Vein endothelial cell (primary cell): ENCODE results near the gene MAPK6.

- CAGE, long polyA plus RNA: no peak
Measured at GRCh38 chr15:50247769-50248274, 17.7 kb downstream of the HDC start.

DNA sequence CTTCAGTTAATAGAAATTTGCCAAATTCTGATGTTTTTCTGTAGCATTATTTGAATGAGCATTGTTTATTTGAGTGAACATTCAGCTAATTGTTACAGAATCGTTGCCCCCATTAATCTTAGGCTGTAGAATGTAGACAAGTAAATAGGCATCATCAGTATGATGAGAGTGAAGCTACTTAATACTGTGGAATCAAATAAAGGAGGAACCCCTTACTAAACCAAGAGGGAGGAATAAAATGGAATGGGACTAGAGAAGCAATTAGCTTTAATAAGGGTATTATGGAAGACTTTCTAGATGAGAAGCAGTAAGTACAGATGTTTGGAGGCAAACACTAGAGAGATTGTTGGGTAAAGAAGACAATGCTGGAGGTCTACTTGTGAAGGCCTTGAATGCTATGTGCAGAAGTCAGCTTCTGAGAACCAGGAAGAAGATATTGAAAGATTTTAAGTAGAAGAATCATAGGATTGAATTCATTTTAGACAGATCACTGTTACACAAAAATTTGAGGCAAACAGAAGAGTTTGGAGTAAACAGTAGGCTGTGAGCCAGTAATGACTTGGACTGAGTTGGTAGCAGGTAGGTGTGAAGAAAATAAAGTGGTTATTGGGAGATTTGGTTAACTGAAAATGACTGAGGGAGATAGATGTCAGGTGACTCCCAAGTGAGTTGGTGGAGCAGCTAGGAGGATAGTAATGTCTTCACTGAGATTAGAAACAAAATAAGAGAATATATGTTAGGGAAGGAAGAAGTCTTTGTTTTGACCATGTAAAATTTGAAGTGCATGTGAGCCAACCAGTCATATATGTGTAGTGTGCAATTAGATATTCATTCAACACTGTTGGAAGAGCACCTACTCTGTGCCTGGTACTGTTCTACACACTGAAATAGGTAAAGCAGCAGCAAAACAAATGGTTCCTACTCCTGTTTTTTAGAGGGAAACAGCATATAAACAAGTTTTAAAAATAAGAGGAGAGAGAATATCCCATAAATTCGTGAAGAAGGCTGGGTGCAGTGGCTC lies 1.7 kb upstream of the GABPB1 start:
- CAGE, long polyA plus RNA: no peak

DNA sequence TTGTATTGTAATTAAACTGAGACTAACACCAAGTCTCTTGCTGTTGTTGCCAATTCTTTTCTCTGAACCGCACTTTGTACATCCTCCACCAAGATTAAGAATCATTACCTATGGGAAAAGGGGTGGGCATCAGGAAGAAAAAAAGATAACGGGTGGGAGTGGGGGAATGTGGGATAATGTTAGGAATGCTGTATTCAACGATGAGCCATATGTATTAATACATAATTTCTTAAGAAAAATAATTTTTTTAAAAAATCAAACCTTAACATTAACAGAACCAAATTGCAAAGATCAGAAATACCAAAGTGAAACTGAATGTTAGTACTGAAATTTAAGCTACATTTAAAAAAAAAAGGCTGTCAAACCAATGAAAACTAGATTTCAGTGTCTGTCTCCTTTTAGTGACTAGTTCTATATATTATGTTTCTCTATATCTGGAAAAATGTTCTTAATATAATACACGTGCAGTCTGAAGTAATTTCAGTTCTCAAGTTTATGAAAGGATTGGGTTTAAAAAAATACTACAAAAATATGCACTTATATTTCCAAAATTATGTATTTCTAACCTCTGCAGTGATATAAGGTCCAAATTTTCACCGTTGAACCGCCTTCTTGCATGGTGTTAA lies 20.0 kb upstream of the TRPM7 start:
- CAGE, long polyA plus RNA: no peak

- CAGE, long polyA plus RNA: no peak
Measured at GRCh38 chr15:50718509-50719228, 32.1 kb upstream of the TRPM7 start.

DNA sequence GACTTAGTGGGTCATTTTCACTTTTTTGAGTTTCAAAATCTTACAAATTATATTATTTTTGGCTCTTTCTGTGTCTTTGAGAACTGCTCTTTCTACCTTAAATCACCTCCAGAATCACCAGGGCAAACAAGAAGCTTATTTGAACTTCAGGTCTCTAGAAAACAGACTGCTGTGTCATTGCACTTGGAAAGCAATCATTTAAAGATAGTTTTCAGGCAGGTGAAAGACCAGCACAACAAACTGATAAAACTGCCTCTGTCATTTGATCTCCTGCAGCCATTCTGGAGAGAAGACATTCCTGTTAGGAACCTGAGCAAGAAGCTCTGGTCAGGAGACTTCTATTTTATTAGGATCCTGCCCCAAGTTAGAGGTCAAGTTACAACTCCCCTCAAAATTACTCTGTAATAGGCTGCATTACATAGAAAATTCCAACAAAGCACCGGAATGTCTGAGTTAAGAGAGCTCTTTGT lies 50.7 kb upstream of the AP4E1 start:
- CAGE, long polyA plus RNA: no peak

DNA sequence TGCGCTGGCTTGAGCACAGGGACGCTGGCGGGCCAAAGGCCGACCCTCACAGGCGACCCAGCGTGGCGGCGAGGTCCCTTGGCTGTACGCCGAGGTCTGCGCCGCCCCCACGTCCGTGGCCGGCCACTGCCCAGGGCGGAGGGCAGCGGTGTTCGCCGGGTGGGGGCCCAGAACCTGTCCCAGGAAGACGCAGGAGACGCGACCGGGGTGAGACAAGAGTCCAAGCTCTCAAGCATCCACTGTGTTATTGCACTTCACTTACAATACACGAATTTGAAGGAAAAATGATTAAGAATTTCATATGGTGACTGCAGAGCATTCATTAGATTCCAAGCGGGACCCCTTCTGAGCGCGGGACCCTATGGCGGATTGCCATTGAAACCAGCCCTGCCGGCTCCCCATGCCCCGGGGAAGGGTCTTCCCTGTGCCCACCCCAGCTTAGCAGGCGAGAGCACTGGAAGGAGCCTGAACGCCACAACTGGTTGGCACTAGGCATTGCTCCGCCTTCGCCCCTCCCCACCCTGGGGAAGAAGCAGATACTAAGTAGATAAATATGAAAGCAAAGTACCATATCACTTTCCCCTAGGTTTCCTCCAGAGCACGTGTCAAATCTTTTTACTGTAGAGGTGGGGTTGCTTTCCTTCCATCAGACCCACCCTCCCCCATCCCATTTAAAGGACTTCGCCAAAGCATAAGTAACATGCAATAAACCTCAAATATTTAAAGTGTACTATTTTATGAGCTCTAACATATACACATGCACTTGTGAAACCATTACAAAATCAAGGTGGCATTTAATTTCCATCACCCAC lies 70.8 kb downstream of the CYP19A1 start:
- CAGE, long polyA plus RNA: no peak

GRCh38 chr15:51318331-51318748 lies 20.1 kb downstream of the CYP19A1 start:
- CAGE, long polyA plus RNA: no peak

DNA sequence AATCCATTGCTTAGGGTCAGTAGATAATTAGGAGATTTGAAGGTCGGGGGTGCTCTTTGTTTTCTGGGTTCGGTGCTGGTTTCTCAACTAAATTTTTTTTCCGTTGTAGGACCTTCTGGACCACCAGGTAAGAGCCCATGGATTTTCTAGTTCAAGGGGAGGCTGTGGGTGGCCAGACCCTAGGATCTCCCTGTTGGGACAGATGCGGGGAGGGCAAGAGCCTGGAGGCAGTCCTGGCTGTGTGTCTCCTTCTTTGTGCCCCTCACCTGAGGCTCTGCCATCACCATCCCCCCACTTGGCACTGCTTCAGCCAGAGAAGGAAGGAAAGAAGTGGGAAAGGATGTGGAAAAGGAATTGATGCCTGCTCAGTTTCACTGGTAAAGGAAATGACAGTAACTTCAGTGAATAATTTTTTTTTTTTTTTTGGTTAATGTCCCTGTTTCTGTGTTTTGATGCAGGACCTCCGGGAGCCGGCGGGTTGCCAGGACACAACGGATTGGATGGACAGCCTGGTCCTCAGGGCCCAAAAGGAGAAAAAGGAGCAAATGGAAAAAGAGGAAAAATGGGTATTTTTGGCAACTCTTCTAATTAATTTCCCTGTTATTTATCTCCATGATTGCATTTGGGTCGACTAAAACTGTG lies 42.0 kb downstream of the GLDN start:
- CAGE, long polyA plus RNA: no peak

- CAGE, long polyA plus RNA: no peak
Measured at GRCh38 chr15:51736624-51737541, 572 bp downstream of the LYSMD2 start.

- CAGE, long polyA plus RNA: no peak
Measured at GRCh38 chr15:51767937-51768447, 16.6 kb downstream of the TMOD2 start.

DNA sequence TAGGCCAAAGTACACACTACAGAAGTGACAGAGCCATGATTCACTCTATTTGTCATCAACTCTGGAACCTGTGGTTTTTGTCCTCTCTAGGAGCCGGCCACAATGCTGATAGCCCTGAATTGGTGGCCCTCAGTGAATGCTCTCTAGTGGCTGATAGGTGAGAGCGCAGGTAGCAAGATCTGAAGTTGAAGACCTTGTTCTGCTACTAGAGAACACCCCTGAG lies 64.1 kb downstream of the LEO1 start:
- CAGE, long polyA plus RNA: no peak

DNA sequence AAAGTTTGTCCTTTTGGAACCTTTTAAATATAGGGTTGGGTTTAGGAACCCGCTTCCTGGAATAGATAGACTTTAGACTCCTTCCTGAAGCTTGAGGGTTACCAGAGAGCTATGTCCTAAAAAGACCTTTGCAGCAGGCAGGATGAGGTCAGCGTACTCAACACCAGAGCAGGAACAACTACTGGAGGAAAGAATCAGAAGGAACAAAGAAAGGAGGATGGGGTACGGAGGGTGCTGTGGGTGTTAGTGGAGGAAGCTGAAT lies 9.9 kb upstream of the LEO1 start:
- CAGE, long polyA plus RNA: no peak

DNA sequence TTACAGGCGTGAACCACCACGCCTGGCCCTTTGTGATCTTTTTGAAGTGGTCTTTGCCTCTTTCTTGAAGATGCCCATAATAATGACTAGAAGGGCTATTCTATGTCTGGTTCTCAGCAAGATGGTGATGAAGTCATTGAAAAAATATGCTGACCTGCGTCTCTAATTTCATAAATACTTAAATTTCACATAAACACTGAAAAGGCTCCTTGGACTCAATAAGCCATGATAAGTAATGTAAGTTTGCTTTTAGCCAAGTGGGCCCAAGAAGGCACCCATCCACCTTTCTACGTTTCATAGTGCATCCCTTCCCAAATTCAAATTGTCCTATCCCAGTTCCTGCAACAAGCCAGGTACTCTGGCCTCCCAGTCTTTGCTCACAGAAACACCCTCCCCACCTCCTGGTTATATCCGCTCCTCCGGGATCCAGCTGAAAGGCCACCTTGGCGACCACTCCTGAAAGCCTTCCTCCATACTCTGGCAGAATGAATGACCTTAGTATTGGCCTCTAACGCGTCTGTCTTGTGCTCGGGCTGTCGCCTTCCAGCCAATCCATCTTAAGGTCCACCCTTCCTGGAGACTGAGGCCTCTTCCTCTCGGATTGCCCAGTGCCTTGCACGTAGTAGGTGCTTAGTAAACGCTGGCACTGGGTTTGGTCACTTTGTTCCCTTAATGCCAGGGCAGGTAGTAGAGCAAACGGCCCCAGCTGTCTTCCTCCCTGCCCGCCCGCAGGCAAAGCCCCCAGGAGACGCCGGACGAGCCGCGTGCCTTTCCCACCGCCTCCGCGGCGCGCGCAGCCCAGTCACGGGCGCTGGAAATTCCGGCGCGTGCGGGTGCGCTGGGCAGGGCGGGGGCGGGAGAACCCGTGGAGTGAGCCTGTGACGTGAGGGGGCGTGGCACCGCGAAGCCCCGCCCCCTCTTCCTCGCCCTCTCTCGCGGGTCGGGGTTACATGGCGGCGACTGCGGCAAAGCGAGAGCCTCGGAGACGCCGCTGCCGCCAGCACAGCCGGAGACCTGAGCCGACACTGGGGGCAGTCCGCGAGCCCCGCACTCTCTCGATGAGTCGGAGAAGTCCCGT lies at the start of gene MAPK6:
Gene MAPK6 (plus strand): TSS at position 919 of the 1,078 bp plus-strand sequence.
- CAGE, long polyA plus RNA: no peak

DNA sequence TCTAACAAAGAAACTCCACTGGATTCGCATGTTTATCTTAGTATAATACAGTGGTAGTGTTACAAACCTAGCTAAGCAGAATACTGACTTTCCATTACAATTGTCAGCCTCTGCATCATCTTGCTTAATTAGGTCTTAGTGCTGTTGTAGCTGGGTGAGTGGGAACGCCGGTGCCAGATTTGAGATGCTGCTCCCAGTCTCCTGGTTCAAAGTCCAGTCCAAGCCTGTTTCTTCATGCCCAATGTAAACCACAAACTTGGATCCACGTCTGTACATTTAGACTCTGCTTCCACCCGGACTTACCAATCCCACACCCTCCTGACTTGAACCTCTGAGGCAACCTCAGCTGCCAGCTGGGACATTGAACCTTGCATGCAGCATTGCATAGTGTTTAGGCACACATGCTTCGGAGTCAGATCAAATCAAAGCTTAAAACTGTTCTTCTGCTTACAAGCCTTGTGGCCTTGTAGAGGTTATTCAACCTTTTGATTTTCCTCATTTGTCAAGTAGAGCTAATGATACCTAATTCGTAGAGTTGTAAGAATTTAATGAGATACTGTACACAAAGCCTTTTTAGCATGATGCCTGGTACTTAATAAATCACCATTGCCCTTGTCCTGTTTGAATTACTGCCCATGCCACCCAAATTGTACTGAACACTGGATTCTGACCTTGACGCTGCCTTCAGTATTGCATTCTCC lies 42.9 kb downstream of the BCL2L10 start:
- CAGE, long polyA plus RNA: no peak

DNA sequence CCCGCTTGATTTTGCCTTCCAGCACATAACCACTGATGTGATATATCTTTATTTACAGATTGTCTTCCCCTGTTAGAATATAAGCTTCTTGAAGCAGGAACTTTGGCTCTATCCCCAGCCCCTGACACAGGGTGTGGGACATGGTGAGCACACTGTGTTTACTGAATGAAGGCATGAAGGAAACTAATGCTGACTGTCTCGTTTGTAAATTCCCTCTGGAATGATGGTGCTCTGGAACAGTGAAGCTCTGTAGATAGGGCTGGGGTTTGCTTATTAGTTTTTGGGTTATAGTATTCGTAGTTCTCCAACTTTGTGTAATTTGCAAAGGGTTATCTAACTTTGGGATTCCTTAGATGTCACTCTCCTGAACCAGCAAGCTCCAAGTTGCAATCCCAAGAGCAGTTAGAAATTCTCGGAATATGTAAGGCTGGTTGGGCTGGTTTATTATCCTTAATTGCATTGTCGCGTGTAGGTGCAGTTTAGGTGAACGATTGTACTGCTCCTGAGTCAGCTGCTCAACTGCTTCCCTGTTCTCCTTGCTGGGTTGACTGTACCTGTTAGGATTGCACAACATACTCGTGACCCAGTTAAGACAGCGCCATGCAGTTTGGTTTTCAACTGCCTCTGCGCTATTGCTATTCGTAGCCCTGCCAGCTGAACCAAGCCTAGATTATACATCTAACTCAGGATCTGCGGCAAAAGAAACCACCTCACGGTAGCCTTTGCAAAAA lies 41.2 kb downstream of the BCL2L10 start:
- CAGE, long polyA plus RNA: no peak

DNA sequence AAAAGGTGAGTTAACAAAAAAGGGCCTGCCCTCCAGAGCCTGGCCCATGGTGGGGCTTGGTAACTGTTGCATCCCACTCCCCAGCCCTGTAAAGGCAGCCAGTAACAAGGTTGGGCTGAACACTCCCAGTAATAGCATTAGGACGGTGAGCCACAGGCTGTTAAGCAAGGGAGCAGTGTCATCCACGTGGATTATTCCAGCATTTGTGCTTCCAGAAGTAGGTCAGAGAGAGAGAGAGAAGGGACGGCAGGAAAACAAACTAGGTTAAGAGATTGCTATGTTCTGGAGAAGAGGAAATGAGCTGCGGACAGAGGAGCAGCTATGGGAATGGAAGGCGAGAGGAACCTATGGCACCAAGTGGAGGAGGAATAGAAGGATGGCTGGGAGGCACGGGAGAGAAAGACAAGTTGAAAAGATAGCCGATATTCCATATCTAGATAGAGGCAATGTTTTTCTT lies 4.0 kb downstream of the GNB5 start:
- CAGE, long polyA plus RNA: no peak

GRCh38 chr15:52239494-52240222 lies 48.5 kb upstream of the GNB5 start:
- CAGE, long polyA plus RNA: no peak

DNA sequence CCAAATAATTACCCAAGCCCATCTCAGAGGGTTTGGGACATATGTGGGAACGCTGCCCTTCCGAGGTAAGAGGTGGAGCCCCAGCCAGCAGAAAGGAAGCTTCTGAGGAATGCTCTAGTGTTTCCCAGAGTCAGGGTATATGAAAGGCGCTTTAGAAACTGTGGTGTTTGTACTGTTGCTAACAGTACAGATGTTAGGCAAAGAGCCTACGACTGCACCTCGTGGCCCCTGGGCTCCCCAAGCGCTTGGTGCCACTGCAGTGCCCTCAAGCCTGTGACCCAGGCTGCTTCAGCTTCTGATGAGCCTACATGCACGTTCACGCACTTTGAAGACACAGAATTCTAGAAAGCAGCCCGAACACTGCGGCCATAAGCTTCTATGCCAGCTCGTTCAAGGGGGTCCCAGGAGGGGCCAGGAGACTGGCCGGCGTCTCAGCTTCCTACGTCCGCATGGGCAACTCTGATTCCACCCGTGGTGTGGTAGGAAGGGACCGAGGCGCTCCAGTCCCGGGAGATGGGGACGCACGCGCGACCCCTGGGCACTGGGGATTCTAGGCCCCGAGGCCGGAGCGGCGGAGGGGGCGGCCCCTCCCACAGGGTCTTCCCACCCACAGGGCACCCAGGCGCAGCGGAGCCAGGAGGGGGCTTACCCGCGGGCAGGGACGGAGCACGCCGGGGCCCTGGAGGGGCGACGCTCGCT lies 722 bp downstream of the MYO5C start:
- CAGE, long polyA plus RNA: no peak

DNA sequence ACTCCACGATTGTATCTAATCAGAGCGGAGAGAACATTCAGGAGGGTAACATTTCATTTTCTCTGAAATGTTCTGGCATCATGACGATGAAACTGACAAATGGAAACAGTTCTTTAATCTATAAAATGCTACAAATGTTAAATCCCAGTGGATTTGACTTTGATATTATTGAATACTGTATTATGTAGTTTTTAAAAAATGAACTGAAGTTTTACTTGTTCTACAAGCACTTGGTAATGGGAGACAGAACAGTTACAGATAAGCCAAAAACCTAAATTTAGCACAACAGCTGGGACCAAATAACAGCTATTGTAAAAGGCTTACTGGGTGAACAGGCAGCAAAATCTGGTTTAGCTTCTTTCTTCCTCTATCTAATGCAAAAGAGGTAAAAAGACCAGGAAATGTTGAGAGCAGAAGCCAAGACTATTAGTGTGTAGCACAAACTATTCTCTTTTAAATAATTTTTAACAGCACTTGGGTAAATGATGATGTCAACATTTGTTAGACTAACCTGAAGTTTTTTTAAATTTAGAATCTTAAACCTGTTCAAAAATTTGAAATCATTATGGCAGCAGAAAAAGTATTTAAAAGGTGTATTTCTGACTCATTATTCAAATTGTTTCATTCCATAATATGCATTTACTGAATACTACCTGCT lies 1.6 kb upstream of the ATOSA start:
- CAGE, long polyA plus RNA: no peak

DNA sequence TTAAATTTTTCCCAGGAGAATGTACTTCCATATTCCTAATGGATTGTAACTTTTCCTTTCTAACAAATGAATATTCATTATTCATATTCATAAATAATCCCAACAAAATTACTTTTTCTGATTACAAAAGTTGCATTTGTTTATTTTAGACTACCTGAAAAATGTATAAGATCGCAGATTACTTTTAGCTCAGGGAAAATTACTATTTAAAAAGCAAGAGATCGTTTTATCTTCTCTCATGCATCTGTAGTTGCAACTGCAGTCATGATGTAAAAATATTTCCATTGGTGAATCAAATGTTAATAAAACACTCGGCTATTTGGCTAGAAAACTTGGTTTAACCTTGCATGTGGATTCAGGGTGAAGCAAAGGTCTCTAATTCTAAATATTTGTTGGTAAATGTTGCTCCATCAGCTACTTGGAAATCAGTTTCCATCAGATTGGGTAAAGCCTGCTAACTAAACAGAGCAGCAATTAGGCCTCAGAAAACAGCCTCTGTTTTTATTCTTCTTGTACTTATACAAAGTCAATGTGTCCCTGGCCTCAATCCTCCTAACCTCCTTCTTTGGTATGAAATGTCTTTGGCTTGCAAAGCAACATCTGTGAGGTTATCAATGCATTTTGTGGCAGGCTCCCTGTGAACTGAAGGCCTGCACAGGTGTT lies 312.5 kb downstream of the WDR72 start:
- CAGE, long polyA plus RNA: no peak